Metastatic Lung Carcinoma in the Adrenal Gland (tissue), 1 donor: ENCODE measurements around the gene GRAMD2B.

- PRO-cap, result unidirectional peak, plus-strand start at chr5:126423097; unidirectional peak, plus-strand start at chr5:126423146; unidirectional peak, plus-strand start at chr5:126423458; unidirectional peak, plus-strand start at chr5:126423544
Measured at GRCh38 chr5:126422704-126424058, at the start of gene GRAMD2B. GRAMD2B (plus strand) TSS chr5:126423409.

- PRO-cap, result no peak
Measured at GRCh38 chr5:126453986-126454450, 30.8 kb downstream of the GRAMD2B start.

DNA sequence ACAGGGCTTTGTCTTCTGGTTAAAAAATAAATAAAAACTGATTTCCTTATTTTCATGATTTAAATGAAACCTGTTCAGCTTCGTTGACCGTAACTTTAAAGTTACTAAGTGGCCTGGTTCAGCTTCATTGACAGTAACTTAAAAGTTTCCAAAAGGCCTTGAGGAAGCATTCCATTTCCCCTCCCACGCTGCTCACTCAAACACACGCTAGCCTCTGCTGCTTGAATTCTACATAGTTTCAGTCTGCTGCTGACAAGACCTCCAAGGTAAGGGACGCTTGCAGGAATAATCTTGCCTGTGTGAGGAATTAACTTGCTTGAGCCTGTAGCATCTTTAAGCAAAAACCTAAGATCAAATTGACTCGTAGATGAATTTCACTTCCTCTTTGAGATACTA, 39.0 kb downstream of the GRAMD2B start:
- PRO-cap, result no peak

DNA sequence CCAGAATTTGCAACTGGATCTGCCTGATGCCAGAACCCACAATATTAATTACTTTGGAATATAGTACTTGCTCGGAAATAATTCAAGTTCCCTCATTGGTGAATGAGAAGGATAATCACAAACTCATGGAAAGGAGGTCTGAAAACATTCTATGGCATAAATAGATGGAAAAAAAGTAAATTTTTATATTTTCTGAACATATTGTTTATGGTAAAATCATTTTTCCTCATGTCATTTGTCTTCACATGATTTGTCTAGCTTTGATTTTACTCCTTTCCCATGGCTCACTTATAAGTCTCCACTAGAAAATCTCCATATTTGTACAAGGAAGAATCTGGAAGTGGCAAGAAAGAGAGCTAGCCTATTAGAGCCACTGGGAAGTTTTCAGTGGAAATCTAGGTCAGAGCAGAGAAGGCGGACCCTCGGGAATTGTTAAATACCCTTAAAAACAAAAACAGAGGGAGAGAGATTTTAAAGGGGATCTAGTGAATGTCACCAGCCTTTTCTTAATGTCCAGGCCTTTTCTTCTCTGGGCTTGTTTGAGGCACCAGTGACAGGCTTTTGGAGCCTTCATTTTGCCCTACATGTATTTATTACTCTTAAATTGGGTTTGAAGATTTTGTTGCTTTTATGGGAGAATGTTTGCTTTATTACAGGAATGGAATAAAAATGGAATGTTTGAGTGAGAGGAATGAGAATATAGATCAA, 56.6 kb downstream of the GRAMD2B start:
- PRO-cap, result no peak

GRCh38 chr5:126503578-126504429, 80.6 kb downstream of the GRAMD2B start:
- PRO-cap, result no peak

- PRO-cap, result no peak
Measured at GRCh38 chr5:126523666-126524654, 71.1 kb downstream of the ALDH7A1 start.

DNA sequence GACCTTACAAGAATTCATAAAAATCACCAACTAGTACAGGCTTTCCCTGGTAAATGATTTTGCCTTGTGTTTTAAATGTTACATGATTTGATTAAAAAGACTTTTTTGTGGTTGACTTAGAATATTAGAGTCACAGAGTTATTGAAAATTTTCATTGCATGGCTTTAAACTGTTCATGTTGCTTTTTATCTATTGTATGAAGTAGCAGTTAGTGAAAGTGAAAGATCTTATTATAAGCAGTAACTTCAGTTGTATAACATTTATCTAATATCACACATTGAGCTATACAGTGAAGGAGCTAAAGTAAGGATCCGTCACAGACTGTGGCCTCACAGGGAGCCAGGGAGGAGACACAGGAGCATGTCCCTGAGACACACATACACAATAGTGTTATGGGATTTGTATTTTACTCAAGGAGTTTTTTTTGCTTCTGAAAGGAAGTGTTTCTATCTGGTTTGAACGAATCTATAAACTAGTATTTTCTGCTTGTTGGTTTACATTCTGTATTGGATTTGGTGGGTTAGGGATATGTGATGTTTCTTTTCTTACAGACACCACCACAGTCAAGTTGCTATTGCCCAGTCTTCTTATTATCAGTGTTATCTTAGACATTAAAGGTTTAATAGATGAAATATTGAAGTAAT, 34.1 kb downstream of the LMNB1 start:
- PRO-cap, result no peak

DNA sequence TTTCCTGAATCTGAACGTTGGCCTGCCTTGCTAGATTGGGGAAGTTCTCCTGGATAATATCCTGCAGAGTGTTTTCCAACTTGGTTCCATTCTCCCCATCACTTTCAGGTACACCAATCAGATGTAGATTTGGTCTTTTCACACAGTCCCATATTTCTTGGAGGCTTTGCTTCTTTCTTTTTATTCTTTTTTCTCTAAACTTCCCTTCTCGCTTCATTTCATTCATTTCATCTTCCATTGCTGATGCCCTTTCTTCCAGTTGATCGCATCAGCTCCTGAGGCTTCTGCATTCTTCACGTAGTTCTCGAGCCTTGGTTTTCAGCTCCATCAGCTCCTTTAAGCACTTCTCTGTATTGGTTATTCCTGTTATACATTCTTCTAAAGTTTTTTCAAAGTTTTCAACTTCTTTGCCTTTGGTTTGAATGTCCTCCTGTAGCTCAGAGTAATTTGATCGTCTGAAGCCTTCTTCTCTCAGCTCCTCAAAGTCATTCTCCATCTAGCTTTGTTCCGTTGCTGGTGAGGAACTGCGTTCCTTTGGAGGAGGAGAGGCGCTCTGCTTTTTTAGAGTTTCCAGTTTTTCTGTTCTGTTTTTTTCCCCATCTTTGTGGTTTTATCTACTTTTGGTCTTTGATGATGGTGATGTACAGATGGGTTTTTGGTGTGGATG, 118.0 kb downstream of the LMNB1 start:
- PRO-cap, result no peak

- PRO-cap, result no peak
Measured at GRCh38 chr5:127553508-127554153, 36.2 kb downstream of the PRRC1 start.

DNA sequence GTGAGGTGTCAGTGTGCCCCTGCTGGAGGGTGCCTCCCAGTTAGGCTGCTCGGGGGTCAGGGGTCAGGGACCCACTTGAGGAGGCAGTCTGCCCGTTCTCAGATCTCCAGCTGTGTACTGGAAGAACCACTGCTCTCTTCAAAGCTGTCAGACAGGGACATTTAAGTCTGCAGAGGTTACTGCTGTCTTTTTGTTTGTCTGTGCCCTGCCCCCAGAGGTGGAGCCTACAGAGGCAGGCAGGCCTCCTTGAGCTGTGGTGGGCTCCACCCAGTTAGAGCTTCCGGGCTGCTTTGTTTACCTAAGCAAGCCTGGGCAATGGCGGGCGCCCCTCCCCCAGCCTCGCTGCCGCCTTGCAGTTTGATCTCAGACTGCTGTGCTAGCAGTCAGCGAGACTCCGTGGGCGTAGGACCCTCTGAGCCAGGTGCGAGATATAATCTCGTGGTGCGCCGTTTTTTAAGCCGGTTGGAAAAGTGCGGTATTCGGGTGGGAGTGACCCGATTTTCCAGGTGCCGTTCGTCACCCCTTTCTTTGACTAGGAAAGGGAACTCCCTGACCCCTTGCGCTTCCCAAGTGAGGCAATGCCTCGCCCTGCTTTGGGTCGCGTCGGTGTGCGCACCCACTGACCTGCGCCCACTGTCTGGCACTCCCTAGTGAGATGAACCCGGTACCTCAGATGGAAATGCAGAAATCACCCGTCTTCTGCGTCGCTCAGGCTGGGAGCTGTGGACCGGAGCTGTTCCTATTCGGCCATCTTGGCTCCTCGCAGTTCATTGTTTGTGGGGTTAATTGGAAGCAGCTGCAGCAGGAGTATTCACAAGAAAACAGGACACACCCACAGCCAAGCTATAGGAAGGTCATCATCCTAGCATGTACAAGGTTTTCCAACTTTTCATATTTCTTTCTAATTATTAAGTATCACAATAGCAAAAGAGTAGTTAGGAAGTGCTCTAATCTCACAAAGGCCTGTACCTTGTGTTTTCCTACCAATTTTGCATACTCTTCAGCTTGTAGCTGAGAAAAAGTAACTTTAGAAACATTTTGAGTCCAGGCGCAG, 49.5 kb downstream of the CCDC192 start:
- PRO-cap, result no peak

- PRO-cap, result no peak
Measured at GRCh38 chr5:128133951-128134482, 50.5 kb downstream of the SLC12A2 start.

DNA sequence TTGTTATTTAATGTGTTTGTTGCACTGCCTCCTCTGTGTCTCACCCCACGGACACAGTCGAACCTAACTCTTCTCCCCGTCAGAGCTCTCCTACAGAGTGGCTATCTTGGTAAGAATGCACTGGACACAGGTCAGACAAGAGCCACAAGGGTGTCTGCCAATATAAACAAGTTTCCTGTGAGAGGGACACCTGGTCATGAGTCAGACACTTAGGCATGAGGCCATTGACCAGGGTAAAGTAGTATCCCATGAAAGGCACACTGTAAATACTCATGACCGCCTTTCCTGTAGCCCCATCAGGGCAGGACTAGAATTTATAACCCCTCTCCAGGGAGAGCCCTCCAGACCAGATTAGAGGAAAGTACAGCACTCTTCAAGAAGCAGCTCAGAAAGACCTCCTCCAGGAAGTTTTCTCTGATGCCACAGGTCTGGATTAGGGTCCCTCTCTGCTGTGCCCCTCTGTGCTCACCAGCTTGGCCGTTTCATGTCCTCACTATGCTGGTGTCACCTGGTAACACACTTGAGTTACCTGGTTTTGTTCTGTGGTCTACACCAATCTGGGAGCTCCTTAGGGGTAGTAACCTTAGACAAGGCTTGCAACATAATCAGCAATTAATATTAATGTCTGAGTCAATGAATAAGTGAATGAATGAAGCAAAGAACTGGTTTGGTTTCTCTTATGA, 115.7 kb downstream of the SLC12A2 start:
- PRO-cap, result no peak

GRCh38 chr5:128201057-128201875, 117.7 kb downstream of the SLC12A2 start:
- PRO-cap, result no peak

DNA sequence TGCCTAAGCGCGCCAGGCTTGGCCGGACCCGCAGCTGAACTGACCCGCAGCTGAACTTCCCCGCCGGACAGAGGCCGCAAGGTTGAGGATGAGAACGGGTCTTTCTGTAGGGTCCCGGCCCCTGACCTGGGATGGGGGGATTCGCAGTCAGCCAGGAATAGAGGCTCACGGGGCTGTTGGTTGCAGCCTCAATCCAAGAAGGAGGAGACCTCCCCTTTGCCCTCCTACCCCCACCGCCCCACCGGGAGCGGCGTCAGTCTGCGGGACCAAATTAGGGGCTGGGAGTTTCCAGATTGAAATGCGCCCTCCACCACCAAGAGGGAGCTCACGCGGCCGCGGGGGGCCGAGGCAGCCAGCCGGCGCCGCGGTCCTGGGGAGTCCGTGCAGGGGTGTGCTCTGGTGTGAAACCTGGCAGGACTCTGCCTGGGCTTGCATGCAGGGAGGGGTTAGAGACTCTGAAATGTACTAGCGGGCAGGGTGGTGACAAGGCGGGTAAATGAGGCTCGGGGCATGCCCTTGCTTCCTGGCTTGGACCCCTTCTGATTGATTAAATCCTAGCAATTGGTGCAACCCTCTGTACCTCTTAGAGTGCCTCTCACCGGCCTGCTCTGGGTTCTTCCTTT, 937 bp upstream of the FBN2 start:
- PRO-cap, result no peak

DNA sequence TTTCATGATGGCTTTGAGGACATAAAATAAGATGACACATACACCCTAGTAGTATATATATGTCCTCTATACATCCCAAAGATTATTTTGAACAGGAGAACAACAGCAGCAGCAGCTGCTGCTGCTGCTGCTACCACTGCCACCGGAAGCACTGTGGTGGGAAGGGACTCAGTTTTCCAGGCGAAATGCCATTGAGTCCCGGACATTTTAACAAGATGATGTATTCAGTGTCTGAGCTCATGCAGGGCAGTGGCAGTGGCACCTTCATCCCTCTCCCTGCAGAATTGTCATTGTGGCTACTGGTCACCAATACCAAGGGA, 151.3 kb downstream of the CHSY3 start:
- PRO-cap, result no peak

GRCh38 chr5:130337122-130337510, 432.9 kb downstream of the CHSY3 start:
- PRO-cap, result no peak

GRCh38 chr5:131224377-131225058, 39.3 kb upstream of the CDC42SE2 start:
- PRO-cap, result no peak

- PRO-cap, result no peak
Measured at GRCh38 chr5:131395226-131396161, 131.6 kb downstream of the CDC42SE2 start.

GRCh38 chr5:131671944-131672800, 37.1 kb upstream of the RAPGEF6 start:
- PRO-cap, result no peak

DNA sequence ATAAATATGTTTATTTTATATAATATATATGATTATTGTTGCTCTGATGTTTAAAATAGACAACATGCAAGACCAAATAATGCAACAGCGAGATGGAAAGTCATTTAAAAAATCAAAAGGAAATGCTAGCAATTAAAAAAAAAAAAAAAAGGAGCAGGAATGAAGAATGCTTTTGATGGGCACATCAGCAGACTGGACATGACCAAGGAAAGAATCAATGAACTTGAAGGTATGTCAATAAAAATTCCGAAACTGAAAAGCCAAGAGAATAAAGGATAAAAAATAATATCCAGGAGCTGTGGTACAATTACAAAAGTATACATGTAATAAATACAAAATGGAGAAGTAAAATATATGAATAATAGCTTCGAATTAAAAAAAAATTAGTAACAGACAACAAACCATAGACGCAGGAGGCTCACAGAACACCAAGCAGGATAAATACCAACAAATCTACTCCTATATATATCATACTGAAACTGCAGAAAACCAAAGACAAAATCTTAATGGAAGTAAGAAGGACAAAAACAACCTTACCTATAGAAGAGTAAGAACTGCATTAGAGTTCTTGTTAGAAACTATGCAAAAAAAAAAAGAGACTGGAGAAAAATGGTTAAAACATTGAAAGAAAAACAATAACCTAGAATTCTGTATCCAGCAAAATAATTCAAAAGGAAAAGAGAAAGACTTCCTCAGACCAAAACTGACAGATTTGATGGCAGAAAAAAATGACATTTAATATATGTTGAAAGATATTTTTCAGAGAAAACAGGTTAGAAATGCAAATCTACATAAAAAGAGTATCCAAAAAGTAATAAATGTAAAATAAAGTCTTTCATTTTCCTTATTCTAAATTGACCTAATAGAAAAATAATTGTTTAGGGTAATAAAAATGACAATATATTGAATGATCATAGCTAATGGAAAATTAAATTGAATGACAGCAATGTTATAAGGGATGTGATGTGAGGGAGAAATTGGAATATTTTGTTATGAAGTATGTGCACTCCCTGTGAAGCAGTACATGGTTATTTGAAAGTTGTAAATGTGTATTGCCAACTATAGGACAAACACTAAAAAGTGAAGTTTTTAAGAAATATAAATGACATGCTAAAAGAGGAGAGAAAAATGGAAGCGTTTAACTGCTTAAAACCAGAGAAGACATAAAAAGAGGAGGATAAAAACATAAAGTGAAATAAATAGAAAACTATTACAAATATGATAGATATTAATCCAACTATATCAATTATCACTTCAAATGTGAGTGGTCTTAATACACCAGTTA, 54.0 kb upstream of the RAPGEF6 start:
- PRO-cap, result no peak